ENCODE data around the gene KIAA0513.

GRCh38 chr16:84754056-84754817, 54.4 kb downstream of the USP10 start:
- RRBS, 2 experiments: no CpG with 5 or more reads among the region's 15 CpGs

GRCh38 chr16:84824104-84824426, 4.3 kb downstream of the CRISPLD2 start:
- RRBS, 2 experiments: no CpG with 5 or more reads among the region's 4 CpGs

DNA sequence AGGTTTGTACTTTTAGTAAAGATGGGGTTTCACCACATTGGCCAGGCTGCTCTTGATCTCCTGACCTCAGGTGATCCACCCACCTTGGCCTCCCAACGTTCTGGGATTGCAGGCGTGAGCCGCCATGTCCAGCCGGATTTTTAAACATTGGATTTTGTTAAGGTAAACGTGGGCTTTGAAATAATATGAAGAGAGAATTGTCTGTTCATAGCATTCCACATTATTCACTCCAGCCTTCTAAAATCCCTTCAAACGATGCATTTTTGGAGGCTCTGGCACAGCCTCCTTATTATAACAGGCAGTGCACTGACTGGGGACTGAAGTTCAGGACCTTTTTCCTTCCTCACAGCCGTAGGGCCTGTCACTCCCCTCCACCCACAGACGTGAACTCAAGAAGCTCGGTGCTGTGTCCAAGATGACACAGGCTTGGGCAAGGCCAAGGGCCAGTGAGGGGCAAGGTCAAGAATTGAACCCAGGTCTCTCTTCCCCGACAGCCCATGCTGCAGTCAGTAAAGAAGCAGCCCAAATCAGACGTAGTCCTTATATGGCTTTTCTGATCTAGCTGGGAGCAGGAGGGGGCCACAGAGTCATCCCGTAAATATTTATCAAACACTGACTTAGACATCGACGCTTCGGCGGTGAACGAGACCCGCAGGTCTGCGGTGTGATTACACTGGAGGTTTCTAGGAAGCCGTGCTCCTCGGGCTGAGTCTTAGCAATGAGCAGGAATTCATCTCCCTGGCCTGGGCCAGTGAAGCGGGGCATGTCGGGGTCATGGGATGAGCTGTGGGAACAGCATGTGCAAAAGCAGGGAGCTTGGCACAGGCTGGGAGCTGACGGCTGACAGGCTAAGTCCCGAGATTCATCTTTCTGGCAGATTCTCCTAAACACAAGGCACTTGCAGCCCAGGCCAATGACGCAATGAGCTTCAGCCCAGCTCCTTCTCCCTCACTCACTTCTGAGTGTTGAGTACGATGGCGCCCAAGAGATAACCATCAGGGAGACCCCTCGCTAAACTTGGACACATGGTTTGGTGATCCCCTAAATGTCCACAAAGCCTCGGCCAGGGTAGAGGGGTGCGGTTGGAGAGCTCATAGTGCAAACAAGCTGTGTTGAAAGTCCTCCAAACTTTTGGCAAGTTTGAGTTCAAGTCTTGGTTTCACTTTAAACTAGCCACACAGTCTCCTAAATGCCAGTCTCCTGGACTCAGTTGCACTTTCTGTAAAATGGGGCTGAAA, 12.5 kb downstream of the CRISPLD2 start:
- RRBS, 2 experiments: no CpG with 5 or more reads among the region's 31 CpGs

- RRBS, 2 experiments: 19 to 57% methylated on average over 1 to 2 of the region's 9 CpGs
Measured at GRCh38 chr16:84843067-84843703, 23.4 kb downstream of the CRISPLD2 start.

DNA sequence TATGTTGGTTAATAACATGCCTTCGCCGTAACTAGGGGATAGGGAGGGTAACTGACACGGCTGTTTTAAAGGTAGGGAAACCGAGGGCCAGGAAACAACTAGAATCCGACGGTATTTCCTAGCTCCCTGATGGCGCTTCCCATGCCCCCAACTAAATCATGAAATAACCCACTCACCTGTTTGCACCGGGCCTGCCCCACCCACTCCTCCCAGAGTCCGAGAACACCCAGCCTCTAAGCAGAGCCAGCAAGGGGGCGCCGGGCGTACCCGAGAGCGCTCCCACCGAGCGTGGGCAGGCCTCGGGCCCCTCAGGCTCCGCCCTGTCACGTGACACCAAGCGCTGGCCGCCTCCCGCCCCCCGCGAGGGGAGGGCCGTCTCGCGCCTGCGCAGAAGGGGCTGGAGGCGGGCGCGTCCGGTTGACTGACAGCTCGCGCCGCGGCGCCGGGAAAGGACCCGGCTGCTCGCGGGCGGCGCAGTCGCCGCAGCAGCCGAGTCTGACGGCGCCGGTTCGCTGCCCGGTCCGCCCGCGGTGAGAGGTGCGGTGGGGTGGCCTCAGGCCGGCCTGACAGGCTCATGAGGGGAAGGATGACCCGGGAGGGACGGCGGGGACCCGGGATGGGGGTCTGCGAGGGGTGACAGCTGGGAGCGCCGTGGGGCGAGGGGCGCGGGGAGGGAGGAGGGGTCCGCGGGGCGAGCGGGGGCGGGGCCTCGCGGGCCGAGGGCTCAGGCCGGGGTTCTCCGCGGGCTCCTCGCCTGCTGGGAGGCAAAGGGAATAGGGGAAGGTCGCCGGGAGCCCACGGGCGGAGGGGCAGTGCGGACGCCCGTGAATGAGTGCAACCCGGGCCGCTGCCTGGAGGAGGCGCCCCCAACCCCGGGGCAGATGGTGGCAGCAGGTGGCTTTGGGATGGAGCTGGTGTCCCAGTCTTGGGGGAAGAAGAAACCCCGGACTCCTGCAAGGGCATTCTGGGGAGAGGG, at the start of gene KIAA0513:
KIAA0513 (plus strand) TSS at position 474 of the 976 bp plus-strand sequence.
- RRBS, 2 experiments: 2 to 6% methylated on average over 35 to 37 of the region's 90 CpGs

DNA sequence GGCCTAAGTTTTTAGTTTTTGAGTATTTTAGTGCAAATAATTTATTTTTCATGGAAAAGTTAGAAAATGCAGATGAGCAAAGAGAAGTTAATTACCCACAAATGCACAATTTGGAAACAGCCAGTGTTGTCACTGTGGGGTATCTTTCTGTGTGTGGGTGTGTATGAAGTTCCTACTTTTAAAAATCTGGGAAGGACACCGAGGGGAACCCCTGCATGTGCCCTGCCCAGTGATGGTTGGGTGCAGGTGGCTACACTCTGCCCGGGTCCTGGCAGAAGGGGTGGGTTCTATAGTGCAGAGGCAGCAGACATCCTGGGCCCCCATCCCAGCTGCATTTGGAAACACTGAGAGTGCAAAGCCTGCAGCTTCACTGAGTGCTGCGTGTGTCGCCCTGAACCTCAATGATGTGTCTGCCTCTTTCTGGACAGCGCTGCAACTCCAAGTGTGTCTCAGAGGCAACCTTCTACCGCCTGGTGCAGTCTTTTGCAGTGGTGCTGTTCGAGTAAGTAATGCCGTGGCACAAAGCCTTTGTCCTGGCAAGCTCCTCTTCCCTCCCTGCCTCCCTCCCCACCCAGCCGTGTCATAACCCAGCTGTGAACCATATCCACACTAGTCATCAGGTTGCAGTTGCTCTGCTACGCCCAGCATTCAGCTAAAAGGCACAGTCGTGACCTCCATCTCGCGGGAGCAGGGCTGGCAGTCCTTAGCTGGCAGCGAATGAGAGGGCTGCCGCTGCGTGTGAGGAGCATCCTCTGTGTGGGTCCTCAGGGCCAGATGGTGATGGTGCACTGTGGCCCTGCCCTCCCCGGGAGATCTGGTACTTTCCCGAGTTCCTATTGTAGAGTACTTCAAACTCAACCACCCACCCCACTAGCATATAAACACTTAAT, 39.5 kb downstream of the CIBAR2 start:
- RRBS, 2 experiments: no CpG with 5 or more reads among the region's 18 CpGs

DNA sequence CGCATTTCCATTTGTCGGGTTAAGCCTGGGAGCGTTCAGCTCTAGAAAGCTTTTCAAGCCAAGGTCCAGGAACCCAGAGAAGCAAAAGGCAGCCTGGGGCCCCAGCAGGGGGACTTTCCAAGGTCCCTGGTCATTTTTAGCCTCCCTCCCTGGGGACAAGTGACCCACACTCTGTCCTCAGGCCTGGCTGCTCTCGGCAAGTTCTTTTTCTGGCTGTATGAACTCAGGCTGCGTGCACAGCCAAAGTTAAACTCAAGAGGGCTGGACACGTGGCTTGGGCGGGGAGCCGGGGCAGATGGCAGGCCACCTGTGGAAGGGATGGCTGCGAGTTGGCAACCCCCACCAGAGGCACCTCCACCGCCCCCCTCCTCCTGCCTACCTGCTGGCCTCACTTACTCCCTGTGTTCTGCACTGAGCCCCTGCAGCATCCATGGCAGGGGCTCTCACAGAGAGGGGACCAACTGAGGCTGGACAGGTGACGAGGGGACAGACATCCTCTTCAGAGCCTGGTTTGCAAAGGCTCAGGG, 41.5 kb upstream of the CIBAR2 start:
- RRBS, 2 experiments: no CpG with 5 or more reads among the region's 11 CpGs

- RRBS, 2 experiments: 14 to 23% methylated on average over 2 to 3 of the region's 5 CpGs
Measured at GRCh38 chr16:85167514-85168037, 55.3 kb upstream of the CIBAR2 start.

GRCh38 chr16:85238102-85238730, 125.9 kb upstream of the CIBAR2 start:
- RRBS, 2 experiments: 59 to 74% methylated on average over 5 of the region's 23 CpGs

DNA sequence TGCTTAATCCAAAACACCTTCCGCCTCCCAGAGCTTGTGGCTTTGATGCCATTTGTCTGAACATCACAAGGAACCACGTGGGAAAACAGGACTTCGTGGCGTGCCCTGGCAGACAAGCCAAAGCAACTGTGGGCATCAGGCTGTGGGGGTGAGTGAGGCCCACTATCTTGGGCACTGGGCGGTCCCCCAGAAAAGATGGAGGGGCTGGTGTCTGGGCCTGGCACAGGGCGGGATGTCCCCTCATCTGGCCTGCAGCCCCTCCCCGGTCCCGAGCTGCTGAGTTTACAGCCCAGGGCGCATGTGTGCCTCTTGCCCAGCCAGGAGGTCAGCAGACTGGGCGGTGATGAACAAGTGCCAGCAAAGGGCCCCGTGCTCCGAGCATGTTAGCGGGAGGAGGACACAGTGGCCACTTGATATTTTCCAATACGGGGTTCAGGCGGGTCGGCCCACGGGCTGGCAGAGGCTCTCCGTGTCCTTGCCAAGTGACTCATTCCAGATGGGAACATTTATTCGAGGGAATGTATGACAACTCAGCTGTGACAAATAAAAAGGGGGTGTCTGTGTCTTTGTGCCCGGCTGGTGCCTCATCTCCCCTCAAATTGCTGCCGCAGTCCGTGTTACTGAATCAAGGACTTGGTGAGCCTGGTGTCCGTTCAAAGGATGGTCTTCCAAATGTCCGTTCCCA, 173.7 kb upstream of the CIBAR2 start:
- RRBS, 2 experiments: no CpG with 5 or more reads among the region's 24 CpGs

GRCh38 chr16:85315836-85316333, 203.6 kb upstream of the CIBAR2 start:
- RRBS, 2 experiments: no CpG with 5 or more reads among the region's 16 CpGs

DNA sequence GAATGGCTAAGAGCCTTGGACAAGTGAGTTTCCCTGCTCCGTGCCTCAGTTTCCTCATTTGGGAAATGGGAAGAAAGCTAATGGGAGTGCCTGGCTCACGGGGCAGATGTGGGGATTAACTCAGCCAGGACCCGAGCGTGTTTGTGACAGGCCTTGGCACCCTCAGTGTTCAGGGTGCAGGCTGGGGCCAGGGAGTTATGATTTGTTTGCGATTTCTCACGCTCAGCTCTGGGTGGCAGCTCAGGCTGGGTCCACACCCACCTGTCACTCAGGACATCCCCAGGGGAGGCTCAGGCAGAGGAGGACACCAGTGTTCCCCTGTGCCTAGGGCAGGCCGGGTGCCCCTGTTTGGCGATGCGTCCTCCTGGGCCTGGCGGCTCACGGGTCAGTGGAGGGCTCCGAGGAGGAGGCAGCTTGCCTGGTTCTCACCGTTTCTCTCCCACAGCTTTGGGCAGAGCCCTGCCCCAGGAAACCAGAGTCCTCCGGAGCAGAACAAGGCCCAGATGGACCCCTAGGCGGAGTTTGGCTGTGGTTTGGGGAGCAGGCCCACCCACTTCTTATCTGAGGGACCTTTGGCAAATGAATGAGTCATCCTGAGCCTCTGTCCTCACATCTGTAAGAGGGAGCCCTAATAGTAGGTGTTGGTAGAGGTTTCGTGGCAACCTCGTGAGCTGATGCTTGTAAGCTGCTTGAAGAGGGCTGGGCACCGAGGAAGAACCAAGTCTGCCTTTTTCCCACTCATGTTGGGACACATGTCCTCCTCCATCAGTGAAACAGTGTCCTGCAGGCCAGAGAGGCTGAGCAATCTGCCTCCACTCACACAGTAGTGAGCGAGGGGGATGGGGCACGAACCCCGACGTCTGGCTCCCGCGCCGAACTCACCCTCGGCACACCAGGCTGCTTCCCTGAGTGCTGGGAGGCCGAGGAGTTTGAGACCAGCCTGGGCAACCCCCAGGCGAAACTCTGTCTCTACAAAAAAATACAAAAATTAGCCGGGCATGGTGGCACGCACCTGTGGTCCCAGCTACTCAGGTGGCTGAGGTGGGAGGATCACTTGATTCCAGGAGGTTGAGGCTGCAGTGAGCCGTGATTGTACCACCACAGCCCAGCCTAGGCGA, 247.0 kb upstream of the CIBAR2 start:
- RRBS, 2 experiments: no CpG with 5 or more reads among the region's 32 CpGs

GRCh38 chr16:85370325-85371563, 242.4 kb upstream of the GSE1 start:
- RRBS, 2 experiments: 70 to 71% methylated on average over 4 of the region's 39 CpGs

DNA sequence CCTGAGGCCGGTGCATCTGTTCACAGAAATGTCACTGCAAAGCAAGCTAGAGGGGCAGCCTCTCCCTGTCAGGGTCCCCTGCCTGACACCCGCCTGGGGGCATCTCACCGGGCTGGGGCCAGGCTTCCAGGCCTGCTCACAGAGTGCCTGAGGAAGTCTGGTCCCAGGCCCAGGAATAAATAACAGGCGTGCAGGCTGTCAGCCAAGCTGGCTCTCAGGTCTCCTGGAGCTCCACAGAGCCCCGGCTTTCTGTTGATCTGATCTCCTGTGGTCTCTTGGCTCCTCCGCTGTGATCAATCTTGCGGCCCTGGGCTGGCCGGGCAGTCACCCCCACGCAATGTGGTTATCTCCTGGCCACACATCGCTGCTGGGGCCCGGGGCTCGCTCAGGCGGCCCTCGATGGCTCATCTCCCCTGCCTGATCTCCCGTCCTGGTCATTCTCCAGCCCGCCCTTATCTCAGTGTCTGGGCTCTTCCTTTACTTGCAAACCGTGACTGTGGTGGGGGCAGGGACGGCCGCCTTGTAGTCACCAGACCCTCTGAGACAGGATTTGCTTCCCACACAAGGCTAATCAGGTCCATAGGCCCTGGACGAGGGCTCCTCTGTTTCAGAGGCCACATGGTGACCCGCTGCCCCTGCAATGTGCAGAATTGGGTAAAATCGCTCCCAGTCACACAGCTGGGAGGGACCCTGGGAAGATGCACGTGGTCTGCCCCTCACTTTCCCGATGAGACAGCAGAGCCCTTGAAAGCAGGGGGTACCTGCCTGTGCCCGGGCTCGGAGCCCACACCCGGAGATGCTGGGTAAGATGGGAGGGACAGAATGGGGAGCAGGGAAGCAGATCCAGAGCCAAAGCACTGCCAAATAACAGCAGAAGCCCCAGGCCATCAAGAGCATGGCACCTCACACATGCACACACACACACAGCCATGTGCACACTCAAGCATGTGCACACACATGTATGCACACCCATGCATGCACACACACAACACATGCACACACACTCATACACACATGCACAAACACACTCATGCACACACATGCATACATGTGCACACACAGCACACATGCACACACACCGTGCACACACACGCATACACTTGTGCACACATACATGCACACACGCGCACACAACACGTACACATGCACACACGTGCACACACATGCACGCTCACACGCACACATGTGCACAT, 230.9 kb upstream of the GSE1 start:
- RRBS, 2 experiments: 71 to 74% methylated on average over 10 of the region's 35 CpGs

- RRBS, 2 experiments: 81 to 88% methylated on average over 12 to 23 of the region's 40 CpGs
Measured at GRCh38 chr16:85436606-85437242, 176.4 kb upstream of the GSE1 start.

- RRBS, 2 experiments: 4 to 12% methylated on average over 44 of the region's 79 CpGs
Measured at GRCh38 chr16:85462237-85463104, 150.7 kb upstream of the GSE1 start.

GRCh38 chr16:85523071-85523961, 89.8 kb upstream of the GSE1 start:
- RRBS, 2 experiments: no CpG with 5 or more reads among the region's 22 CpGs

- RRBS, 2 experiments: 87 to 91% methylated on average over 14 to 15 of the region's 44 CpGs
Measured at GRCh38 chr16:85526893-85527860, 85.9 kb upstream of the GSE1 start.

- RRBS, 2 experiments: 79 to 80% methylated on average over 1 to 6 of the region's 18 CpGs
Measured at GRCh38 chr16:85537731-85538355, 75.3 kb upstream of the GSE1 start.

DNA sequence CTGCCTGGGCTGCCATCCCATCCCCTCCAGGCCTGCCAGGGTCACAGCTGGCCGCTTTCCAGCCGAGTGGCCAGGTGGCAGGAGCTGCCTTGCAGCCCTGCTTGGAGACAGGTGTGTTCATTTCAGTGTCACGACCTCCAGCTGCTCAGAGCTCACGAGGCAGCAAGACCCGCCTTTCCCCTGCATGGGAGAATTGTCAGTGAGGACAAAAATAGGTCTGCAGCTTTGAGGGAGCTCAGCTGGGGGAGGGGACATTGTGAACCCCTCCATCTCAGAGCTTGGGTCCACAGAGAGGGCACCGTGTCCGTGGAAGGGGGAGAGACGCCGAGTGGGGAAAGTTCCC, 10.2 kb upstream of the GSE1 start:
- RRBS, 2 experiments: no CpG with 5 or more reads among the region's 9 CpGs

All from Panc1 (cell line).